Osteoblast (primary cell): ENCODE measurements around a stretch of chr11.

GRCh38 chr11:203165-204381 lies 3.6 kb downstream of the BET1L start:
- CAGE, long polyA plus RNA, result no peak
- RRBS, result no CpG with 5 or more reads among the region's 9 CpGs

GRCh38 chr11:237305-238064 lies 709 bp downstream of the PSMD13 start:
- CAGE, long polyA plus RNA, result no peak
- RRBS, result no CpG with 5 or more reads among the region's 10 CpGs

- CAGE, long polyA plus RNA, result no peak
- RRBS, result no CpG with 5 or more reads among the region's 4 CpGs
Observed at GRCh38 chr11:308785-309024, 1.1 kb downstream of the IFITM2 start.

GRCh38 chr11:315787-316901 lies 2.3 kb downstream of the IFITM1 start:
- CAGE, long polyA plus RNA, result no peak
- RRBS, result 35% methylated on average over 33 of the region's 101 CpGs

GRCh38 chr11:318466-318777 lies 2.2 kb downstream of the IFITM3 start:
- CAGE, long polyA plus RNA, result no peak
- RRBS, result no CpG with 5 or more reads among the region's 43 CpGs

- CAGE, long polyA plus RNA, result no peak
- RRBS, result 7% methylated on average over 6 of the region's 11 CpGs
Observed at GRCh38 chr11:441574-441816, 316 bp downstream of the ANO9 start.

- CAGE, long polyA plus RNA, result no peak
- RRBS, result no CpG with 5 or more reads among the region's 39 CpGs
Observed at GRCh38 chr11:496939-497724, 9.9 kb downstream of the RNH1 start.

DNA sequence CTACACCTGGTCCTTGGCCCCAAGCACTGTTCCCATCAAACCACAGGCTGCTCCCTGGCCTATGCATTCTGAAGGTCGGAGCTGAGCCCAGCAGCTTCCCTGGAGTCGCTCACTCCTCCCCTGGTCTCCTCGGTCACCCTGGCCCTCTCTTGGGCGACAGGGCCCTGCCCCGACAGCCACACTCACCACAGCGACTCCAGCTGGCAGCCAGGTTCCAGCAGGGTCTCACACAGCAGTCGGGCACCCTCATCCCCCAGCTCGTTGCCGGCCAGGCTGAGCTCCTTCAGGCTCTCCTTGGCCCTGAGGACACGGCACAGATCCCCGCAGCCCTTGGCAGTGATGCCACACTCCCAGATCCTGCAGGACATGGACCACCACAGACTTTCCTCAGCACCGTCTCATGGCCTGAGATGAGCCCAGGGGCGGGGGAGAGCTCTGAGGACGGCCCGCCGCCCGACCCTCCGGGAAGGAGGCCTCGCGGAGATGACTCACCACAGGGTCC lies 8.7 kb downstream of the RNH1 start:
- CAGE, long polyA plus RNA, result no peak
- RRBS, result no CpG with 5 or more reads among the region's 20 CpGs

GRCh38 chr11:507701-508032 lies 625 bp upstream of the RNH1 start:
- CAGE, long polyA plus RNA, result no peak
- RRBS, result no CpG with 5 or more reads among the region's 36 CpGs

DNA sequence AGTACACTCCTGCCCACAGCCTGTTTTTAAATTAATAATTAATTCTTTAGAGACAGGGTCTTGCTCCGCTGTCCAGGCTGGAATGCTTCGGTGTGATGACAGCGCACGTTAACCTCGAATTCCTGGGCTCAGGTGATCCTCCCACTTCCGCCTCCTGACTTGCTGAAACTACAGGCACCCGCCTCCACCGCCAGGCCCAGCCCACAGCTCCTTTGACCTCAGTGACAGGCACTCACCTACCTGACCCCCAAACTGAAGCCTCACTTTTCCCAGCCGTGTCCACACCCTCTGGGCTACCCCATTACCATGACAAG lies 852 bp downstream of the LMNTD2 start:
- CAGE, long polyA plus RNA, result no peak
- RRBS, result no CpG with 5 or more reads among the region's 9 CpGs

- CAGE, long polyA plus RNA, result no peak
- RRBS, result no CpG with 5 or more reads among the region's 18 CpGs
Observed at GRCh38 chr11:573029-573844, 3.0 kb upstream of the PHRF1 start.

DNA sequence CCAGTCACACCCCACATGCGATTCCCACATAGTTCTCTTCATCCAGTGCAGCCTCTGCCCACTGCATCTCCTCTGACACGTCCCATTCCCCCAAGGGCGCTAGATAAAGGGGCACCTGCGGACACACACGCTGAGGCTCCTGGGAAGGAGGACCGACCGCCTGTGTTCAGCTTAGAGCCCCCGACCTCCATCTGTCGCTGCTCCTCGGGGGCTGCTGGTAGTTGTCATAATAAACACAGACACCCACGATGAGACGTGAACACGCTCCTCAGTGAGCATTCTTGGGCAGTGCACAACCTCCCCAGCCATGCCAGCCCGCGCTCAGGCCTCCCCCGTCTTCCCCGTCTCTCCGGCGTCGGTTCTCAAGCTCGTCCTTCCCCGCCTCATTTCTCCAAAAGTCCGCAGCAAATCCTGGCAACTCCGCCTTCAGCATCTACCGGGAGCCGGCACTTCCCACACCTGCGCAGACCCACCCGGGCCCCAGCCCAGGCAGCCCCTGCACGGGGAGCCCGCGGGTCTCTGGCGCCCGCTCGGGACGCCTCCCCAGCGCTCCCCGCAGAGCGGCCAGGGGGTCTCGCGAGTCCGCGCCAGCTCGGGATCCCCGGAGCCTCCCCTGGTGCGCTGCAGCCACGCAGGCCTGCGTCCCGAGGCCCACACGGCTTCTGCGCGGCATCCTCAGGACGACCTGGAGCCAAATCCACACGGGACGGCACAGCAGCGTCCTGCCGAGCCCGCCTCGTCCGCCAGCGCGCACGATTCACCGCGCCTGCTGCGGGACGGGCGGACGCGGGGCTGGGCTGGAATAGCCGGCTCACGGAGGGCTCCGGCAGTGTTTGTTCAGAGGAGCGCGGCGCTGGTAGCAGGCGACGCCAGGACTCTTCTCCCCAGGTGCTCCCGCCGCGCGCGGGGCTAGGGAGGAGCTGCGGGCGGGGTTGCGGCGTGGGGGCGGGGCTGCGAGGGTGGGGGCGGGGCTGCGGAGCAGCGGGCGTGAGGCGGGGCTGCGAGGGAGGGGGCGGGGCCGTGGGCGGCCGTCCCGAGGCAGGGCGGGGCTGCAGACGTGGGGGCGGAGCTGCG lies 969 bp upstream of the PHRF1 start:
- CAGE, long polyA plus RNA, result start-site peak on the minus strand centred at position 889 of the sequence, 16 bp wide, 33 and 39 reads in 2 replicates
- RRBS, result 1% methylated on average over 7 of the region's 103 CpGs

- CAGE, long polyA plus RNA, result no peak
- RRBS, result no CpG with 5 or more reads among the region's 9 CpGs
Observed at GRCh38 chr11:584327-584706, 8.0 kb downstream of the PHRF1 start.

DNA sequence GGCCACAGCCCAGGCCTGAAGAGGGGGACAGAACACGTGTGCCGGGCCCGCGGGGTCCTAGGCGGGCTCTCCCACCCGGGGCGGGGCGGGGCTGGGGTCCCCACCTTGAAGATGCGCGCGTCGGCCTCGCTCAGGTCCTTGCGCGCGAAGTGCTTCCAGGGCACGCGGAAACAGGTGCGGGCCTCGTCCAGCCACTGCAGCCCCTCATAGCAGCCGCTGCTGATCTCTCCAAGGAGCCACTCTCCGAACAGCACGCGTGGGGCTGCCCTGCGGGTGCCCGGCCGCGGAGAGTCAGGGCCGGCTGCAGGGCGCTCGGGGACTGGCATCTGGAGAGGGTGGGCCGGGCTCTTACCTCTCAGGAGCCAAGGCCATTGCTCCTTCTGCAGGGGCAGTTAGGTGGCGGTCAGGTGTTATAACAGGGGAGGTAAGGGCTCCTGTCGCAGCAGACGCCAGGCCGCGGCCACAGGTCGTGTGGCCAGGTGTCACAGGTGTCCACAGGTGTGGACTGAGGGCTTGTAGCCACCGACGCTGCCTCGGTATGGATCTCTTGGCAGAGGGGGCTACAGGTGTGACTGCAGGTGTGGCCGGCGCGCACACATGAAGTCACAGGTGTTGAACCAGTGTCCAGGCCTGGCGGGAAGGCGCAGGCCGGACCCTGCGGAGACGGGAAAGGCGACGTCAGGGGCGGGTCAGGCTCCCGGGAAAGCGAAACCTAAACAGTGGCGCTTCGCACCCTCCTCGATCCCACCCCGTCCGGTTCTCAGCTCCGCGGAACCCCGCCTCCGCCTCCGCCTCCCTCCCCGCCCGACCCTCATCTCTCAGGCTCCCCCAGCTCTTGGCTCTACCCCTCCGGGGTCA lies 528 bp downstream of the IRF7 start:
- CAGE, long polyA plus RNA, result no peak
- RRBS, result 6% methylated on average over 29 of the region's 67 CpGs

DNA sequence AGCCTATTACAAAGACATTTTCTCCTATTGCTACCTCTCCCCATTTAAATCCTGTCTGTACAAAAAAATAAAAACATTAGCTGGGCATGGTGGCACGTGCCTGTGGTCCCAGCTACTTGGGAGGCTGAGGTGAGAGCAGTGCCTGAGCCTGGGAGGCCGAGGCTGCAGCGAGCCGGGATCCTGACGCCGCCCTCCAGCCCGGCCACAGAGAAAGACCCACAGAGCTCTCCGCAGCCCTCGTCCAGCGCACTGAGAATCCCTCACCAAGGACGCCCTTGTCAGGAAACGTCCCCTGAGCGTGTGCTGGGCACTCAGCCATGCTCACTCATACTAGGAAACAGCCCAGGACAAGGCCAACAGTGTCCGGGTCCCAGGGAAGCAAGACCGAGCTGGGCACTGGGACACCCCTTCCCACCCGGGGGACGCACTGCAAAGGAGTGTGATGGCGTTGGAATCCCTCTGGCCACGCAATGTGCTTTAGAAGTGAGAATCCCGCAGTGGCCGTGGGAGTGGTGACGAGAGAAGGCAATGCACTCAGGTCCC lies 14.6 kb downstream of the DEAF1 start:
- CAGE, long polyA plus RNA, result no peak
- RRBS, result 84% methylated on average over 3 of the region's 22 CpGs

GRCh38 chr11:747534-747944 lies 275 bp downstream of the TALDO1 start:
- CAGE, long polyA plus RNA, result no peak
- RRBS, result 3% methylated on average over 12 of the region's 53 CpGs

DNA sequence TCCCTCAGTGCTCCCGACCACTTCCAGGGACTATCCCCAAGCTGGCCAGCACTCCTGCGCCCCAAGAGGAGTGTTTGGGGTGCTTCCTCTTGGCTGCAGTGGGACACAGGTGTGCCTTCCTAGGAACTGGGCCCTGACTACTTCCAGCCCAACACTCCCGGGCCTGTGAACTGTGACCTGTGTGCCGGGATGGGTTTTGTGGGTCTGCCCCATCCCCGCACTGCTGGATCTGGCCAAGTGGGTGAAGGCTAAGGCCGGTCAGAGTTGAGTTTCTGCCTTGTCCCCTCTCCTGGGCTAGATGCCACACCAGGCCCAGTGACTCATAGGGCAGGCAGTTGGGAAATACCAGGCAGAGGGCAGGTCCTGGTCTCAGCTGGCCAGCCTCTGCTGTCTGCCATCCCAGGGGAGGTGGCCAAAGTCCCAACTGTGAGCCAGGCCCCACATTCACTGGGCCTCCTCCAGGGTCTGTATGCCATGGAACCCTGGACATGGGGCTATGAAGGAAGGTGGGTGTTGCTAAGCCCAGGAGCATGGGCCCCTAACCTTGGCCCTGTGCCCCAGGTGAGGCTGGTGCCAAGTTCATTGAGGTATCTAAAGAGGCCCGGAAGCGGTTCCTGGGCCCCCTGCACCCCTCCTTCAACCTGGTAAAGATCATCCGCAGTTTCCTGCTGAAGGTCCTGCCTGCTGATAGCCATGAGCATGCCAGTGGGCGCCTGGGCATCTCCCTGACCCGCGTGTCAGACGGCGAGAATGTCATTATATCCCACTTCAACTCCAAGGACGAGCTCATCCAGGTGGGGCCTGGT lies 2.6 kb downstream of the PNPLA2 start:
- CAGE, long polyA plus RNA, result no peak
- RRBS, result 9% methylated on average over 3 of the region's 15 CpGs

- CAGE, long polyA plus RNA, result start-site peak on the plus strand at chr11:830441-830479, 32 and 37 reads in 2 replicates
- RRBS, result 9% methylated on average over 18 of the region's 56 CpGs
Observed at GRCh38 chr11:830131-830720, 2.5 kb downstream of the CRACR2B start.

DNA sequence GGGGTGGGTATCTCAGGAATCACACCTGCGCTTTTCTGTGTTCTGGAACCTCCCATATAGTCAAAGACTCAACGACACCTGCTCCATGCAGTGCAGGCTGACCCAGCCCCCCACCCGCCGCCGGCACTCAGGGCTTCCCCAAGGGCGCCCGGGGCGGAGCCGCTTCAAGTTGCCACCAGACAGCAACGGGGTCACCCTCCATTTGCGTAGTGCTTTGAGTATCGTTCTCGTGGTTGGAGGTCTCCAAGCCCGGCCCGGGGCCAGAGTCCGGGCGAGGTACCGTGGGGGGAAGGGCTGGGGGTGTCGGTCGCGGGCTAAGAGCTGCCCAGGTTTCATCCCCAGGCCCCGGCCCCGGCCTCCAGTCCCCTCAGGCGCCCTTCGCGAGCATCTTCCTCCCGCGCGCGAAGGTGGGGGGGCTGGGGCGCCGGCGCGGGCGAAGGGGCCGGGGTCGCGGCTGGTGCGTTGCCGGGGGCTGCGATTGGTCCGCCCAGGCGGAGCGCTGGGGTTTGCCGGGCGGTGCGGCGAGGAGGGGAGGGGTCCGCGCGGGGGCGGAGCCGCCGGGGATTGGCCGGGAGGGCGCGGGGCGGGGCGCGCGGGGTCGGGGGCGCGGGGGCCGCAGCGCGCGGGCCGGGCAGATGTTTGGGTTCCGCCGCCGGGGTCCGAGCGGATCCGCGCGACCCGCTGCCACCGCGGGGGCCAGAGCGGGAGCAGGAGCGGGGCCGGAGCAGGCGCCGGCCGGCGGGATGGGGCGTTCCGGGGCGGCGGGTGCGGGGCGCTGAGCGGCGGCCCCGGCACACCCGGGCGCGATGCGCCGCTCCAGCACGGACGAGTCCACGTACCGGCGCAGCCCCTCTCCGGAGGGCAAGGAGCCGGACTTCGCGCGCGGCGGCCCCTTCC lies 6.8 kb downstream of the TSPAN4 start:
- CAGE, long polyA plus RNA, result no peak
- RRBS, result 23% methylated on average over 69 of the region's 113 CpGs

- CAGE, long polyA plus RNA, result no peak
- RRBS, result 79% methylated on average over 9 of the region's 43 CpGs
Observed at GRCh38 chr11:1083253-1084307, 47.1 kb upstream of the MUC6 start.